GM12891 (cell line): ENCODE measurements around a stretch of chr1.

GRCh38 chr1:113059047-113059481 is 13.9 kb upstream of the LRIG2 start:
- RRBS = no CpG with 5 or more reads among the region's 3 CpGs

- RRBS = no CpG with 5 or more reads among the region's 1 CpG
These were observed 28.8 kb downstream of the MAGI3 start for GRCh38 chr1:113419037-113419685.

- RRBS = no CpG with 5 or more reads among the region's 2 CpGs
These were observed 53.5 kb downstream of the MAGI3 start for GRCh38 chr1:113443767-113444271.

- RRBS = no CpG with 5 or more reads among the region's 2 CpGs
These were observed 67.5 kb downstream of the MAGI3 start for GRCh38 chr1:113457710-113458248.

GRCh38 chr1:113460944-113461721 is 70.8 kb downstream of the MAGI3 start:
- RRBS = no CpG with 5 or more reads among the region's 4 CpGs

- RRBS = no CpG with 5 or more reads among the region's 5 CpGs
These were observed 158.3 kb downstream of the MAGI3 start for GRCh38 chr1:113548392-113549159.

- RRBS = no CpG with 5 or more reads among the region's 4 CpGs
These were observed 59.3 kb downstream of the PHTF1 start for GRCh38 chr1:113699793-113700506.

GRCh38 chr1:113747841-113748193 is 11.5 kb downstream of the PHTF1 start:
- RRBS = no CpG with 5 or more reads among the region's 6 CpGs

GRCh38 chr1:113870460-113871246 is 16.7 kb downstream of the BCL2L15 start:
- RRBS = no CpG with 5 or more reads among the region's 3 CpGs

- RRBS = no CpG with 5 or more reads among the region's 3 CpGs
These were observed 4.9 kb upstream of the OLFML3 start for GRCh38 chr1:113974163-113974969.

DNA sequence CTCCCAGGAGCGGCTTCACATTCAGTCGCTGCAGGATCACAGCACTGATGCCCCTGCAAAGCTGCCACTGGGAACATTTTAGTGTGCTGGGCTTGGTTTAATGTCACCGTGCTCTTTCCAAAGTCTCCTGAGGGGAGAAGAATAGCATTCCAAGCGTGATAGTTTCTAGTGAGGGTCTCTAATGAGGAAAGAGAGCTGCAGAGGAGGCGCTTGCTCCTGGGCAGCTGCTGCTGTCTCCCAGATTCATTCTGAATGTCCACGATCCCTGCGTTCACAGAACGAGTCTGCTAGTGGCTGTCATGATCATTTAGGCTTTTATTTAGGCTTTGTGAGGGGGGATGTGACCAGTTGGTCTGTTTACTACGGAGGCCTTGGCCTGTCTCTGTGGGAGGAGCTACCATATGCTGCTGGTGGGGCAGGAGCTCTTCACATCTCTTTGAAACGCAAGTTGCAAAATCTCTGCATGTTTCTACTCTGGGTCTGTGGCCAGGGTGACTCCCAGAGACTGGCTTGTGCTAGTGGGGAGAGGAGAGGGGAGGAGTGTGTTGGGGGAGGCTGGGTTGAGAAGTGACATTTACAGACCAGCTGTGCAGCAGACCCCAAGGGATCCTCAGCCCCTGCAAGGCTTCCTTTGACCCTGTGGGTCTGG is 23.4 kb downstream of the OLFML3 start:
- RRBS = no CpG with 5 or more reads among the region's 10 CpGs

GRCh38 chr1:114342418-114342799 is 168.6 kb downstream of the TRIM33 start:
- RRBS = no CpG with 5 or more reads among the region's 3 CpGs

- RRBS = no CpG with 5 or more reads among the region's 3 CpGs
These were observed 83.3 kb downstream of the TRIM33 start for GRCh38 chr1:114427548-114428321.

DNA sequence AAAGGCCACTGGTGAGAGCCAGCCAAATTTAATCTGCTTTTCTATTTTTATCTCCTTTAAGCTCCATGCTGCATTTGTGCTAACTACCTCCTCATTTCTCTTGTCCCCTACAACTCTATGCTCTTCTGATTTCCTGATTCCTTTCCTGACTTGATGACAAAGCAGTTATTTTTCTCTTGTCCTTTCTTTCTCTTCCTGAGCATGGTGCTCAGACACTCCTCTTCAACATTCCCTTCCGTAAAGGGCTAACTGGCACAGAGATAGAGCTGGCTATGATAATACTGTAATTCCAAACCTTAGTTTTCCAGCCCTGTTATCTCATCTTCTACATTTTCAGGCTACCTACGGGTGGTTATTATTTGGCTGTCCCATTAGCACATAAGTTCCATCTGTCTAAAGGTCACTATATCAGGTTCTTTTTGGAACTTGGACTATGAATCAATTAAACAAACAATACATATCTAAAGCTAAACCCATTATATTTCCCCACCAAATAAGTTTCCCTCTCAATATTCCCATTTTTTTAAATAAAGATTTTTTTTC is 6.9 kb upstream of the BCAS2 start:
- RRBS = no CpG with 5 or more reads among the region's 2 CpGs

DNA sequence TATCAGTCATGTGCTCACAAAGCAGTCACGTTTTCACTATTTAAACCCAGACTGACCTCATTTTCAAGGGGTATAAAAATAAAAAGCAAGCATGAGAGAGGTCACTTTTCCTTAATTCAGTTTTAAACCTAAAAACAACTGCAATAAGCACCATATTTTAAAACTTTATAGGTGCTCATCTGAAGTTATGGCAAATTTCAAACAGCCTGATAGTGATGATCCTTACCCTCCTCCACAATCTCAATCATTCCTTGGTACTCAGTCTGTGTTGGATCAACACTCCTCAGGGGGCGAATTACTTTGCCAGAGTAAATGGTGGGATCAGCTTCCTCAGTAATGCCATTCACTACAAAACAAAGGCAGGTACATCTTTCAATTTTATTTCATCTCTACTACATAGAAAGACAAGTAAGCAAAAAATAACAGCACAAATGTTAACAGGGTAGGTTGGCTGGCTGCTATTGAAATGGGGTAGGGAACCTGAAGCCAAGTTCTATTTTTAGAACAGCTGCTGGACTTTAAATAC is 7.1 kb upstream of the NRAS start:
- RRBS = no CpG with 5 or more reads among the region's 2 CpGs

DNA sequence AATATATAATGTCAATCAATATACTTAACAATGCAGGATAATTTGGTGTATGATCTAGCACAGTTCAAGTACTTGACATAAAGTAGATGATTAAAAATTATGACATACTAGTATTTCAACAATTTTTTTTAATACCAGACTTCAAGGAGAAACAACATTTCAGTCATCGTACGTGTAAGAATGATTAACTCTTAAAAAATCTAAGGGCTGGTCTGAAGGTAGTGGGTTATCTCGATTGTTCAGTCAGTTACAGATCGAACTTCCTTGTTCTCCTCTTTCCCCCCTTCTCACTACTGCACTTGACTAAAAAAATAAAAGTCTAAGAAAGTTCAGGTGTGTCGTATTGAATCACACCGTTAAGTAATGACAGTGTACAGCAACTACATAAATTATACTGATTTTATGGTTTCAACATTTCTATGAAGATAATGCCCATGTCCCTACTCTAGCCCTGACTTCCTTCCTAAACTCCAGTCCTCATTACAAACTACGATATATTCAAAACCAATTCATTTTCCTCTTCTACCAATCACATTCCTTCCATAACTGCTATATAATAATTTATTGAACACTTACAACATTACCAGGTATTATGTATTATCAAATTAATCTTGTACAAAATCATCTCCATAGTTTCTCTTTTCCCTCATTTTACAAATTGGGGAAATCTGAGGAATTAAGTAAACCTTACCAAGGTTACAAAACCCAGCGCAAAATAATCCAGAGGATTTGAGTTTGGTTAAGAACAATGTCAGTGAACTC is 11.1 kb upstream of the NRAS start:
- RRBS = no CpG with 5 or more reads among the region's 8 CpGs

DNA sequence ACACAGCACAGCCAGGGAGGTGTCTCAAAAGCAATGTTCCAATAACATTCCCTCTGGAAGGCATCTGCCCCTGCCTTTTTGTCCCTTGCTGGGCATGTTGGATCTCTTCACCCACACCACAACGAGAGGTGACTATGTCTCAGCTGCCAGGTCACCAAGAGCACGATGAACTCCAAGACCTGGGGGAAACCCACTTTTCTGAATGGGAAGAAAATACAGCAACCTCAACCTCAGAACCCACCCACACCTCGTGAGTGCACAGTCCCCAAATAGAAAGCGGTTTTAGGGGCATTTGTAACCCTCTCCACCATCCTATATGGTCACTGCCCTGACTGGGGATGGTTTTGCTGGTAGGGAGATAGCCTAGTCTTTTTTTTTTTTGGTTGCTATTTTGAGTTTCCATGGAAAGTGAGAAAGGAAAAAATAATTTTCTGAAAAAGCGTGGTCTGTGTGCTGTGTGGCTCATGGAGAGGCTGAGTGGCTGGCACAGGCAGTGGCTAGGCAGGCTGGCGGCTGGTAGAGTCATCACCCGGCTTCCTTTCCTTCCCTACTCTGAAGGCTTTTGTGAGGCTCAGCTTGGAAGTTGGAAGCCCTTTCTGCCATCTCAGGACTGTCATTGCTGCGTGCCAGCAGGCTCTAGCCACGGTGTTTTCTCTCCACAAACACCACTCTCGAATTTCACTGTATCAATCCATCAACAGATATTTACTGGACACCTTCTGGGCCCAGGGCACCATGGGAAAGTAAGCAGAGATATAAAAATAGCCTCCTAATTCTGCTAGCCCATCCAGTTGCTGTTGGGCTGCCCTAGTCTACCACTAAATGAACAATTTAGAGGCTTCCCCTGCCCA is 15.8 kb downstream of the TSPAN2 start:
- RRBS = no CpG with 5 or more reads among the region's 10 CpGs

DNA sequence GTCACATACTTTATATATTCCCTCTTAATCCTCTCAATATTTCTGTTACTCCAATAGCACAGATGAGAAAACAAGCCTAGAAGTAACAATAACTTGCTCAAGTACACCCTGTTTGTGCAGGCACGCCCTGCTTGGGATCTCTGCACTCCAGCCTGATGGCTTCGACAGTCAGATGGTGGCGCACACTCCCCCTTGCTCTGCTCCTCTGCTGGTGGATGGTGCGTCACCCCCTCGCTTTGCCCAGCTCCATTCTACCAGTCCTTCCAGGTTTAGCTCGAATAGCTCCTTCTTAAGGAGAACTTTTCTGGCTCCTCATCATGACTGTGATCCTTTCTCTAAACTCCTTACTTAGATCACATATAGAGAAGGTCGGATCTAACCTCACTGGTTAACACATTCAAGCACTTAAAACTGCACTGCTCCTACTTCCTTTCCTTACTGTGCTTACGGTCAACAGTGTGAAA is 3.1 kb downstream of the TSPAN2 start:
- RRBS = no CpG with 5 or more reads among the region's 8 CpGs

DNA sequence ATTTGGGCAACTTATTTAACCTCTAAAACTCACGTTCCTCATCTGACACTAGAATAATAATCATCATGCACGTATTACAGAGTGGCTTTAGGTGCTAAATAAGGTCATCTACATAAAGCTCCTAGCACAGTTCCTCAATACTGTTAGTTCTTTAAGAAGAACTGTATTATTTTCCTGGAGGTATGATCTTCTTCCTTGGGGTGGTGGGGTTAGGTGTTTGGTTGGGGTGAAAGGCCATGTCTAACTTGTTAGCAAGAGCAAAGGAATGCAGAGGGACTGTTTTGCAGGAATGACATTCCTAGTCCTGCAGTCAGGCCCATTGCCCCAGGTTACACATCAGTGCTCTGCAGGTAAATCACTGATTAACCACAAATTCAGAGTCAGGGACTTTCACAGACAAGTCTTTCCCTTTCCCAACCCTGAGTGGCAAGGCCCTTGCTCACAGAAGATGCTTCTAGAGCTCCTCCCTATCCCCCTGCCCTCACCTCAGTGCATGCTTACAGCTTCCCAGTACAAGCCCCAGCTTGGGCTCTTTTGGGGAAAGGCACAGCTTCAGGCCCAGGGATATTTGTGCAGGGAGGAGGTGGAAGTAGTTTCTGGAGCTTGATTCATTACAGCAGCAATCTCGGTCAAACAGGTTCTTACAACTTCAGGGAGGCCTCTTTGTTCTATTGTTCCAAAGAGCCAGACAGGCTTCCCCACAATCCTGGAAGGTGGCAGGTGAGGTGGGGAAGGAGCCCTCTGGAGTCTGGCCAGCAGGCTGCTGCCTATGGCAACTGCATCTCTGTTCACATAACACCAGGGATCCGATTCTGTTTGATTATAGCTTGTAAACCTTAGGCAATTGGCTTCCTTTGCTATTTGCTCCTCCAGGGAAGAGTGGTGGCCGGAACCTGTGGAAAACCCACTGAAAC is 53.9 kb downstream of the CASQ2 start:
- RRBS = no CpG with 5 or more reads among the region's 5 CpGs

DNA sequence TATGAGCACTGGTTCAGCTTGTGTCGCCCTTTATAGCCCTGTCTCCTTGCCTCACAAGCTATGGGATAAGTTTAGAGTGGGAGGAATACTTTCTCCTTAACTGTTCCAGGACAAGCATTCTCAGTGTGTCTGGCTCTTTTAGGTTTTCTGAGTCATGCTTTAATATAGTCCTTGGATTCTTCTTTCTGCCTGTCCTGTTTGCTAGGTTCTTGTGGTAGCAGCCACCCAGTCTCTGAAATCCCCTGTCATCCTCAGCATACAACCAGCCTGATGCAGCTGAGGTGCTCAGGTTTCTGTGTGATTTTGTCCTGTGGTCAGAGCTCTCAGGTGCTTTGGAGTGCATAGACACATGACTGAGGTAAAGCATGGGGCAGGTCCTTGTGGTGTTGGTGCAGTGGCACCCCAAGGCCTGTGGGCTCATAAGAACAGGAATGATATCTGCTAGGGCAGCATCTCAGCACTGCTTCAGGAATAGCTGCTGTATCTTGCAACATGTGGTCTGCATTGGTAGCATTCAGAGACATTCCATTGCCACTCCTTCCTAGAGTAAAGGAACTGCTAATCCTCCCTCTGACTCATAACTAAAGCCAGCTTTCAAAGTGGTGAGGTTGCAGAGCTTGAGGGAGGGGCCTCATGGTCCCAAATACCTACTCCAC is 14.2 kb upstream of the CASQ2 start:
- RRBS = no CpG with 5 or more reads among the region's 1 CpG